ENCODE measurements around a stretch of chr20.

- PRO-cap: no peak
Observed at GRCh38 chr20:64211941-64212407, 43.6 kb upstream of the PCMTD2 start.

DNA sequence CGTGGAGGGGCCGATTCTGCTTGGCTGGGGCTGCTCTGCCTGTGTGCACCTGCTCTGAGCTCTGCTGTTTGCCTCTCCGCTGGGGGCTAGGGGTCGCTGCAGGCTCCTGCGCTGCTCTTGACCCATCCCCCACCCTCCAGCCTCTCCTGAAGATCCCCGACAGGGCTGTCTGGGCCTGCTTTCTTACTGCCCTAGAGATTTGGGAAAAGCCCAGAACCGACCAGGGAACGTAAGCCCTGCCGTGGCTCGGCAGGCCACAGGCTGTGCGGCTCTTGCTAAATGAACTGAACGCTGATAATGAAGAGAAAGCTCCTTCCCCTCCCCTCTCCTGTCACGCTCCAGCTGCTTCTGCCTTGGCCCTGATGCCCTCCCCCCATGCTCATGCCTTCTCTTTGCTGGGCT is 32.0 kb upstream of the PCMTD2 start:
- PRO-cap: no peak

GRCh38 chr20:64232878-64233125 is 22.7 kb upstream of the PCMTD2 start:
- PRO-cap: no peak

DNA sequence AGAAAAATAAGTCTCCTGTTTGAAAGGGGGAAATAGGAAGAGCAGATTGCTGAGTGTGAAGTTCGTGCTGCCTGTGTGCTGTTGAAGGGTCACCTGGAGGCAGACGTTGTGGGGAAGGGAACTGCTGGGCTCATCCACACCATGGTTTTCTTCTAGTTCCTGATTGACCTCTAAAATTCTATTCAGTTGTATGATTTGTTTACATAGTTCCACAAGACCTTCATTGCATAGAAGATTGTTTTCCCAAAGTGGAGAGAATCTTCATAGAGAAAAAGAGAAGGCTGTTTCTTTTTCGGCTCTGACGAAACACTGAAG is 18.0 kb downstream of the PCMTD2 start:
- PRO-cap: no peak

Measured in left lobe of liver (tissue), 1 donor.